HGPS cell (cell line): ENCODE results near the genes KCNQ4, FOXJ3 and ZMYND12.

DNA sequence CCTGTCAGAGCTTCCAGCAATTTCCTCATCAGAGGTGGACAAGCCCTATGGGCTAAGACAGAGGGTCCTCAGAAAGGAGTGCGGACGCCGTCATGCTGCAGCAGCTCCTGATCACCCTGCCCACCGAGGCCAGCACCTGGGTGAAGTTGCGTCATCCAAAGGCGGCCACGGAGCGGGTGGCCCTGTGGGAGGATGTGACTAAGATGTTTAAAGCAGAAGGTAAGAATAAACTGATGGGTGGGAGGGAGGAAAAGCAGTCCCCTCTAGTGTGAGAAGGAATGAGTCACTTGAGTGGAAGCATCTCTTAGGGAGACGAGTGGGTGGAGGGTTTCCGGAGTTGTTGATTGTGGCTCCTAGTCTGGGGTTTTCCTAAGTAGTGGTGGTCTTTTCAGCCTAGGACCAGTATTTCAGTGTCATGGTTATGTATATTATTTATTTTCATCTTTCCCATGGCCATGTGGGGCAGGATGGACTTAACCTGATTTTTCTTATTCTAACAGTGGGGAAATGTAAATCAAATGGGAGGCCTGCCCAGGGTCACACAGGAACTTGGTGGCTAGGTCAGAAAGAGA, 680 bp downstream of the ZFP69B start:
- RRBS = no CpG with 5 or more reads among the region's 10 CpGs

- RRBS = no CpG with 5 or more reads among the region's 3 CpGs
These were observed 20.1 kb downstream of the NFYC start for GRCh38 chr1:40711316-40712381.

- RRBS = 2% methylated on average over 23 of the region's 67 CpGs
These were observed at the start of gene KCNQ4 for GRCh38 chr1:40783594-40784043. KCNQ4 (plus strand) TSS chr1:40783787.

- RRBS = 11% methylated on average over 13 of the region's 53 CpGs
These were observed 18.7 kb downstream of the KCNQ4 start for GRCh38 chr1:40802168-40802809.

GRCh38 chr1:41002826-41003380, 18.6 kb downstream of the SLFNL1 start:
- RRBS = no CpG with 5 or more reads among the region's 9 CpGs

GRCh38 chr1:41023062-41024259, 1.9 kb upstream of the SLFNL1 start:
- RRBS = no CpG with 5 or more reads among the region's 10 CpGs

GRCh38 chr1:41043894-41044619, 22.5 kb upstream of the SLFNL1 start:
- RRBS = no CpG with 5 or more reads among the region's 5 CpGs

GRCh38 chr1:41045386-41046257, 24.1 kb upstream of the SLFNL1 start:
- RRBS = no CpG with 5 or more reads among the region's 9 CpGs

- RRBS = no CpG with 5 or more reads among the region's 10 CpGs
These were observed 25.0 kb upstream of the SLFNL1 start for GRCh38 chr1:41046354-41047076.

GRCh38 chr1:41241214-41241957, 720 bp downstream of the SCMH1 start:
- RRBS = 2% methylated on average over 45 of the region's 77 CpGs

DNA sequence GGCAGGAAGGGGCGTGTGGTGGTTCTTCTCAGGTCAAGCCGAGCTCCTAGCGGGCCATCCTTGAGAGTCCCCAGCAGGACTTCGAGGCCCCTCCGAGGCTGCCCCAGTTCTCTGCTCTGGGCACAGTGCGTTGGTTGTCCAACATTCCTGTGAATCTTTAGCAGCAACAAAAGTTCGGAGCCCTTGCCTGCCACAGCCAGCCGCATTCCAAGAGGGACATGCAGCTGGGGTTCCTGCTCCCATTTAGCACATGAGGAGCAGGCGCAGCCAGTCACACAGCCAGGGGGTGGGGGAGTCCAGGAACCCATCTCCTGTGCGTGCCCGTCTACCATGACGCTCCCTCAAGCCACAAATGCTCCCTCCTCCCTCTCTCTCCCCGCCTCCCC, 57.0 kb downstream of the EDN2 start:
- RRBS = no CpG with 5 or more reads among the region's 13 CpGs

DNA sequence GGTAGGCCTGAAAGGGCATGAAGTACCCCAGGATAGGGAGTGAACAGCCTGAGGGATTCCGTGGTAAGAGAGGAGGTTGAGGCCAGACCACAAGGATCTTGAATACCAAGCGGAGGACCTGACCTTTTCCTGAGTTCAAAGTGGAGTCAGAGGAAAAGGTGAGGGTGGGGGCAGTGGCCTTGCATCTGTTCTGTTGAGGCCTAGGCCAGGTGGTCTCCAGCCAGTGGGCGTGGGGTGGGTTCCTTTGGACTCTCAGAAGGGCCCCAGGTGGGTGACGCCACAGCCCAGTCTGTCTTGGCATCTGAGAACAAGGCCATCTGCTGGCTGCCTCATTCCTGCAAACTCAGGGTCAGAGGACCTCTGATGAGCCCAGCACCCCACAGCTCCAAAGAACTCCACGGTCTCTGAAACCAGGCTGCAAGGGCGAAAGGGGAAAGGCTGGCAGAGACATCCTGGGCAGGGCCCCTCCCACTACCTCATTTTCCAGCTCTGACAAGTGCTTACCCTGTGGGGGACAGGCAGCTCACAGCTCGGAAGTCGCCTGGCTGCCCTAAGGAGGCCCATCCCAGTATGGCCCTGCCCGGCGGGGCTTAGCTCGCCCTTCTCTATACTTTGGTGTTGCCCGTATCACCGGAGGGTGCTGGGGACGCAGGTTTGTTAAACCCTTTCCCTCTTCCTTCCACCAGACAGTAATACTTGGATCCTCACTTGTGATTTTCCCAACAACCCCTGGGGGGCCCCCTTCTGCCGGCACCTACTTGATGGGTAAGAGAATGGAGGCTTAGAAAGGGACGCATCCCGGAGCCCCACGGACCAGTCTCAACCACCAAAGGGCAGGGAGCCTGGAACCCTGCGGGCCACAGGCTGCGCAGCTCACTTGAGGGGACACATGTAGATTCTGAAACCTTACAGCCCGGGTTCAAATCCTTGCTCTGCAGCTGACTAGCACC, 10.8 kb upstream of the EDN2 start:
- RRBS = 75% methylated on average over 9 of the region's 21 CpGs

- RRBS = no CpG with 5 or more reads among the region's 3 CpGs
These were observed 15.1 kb upstream of the EDN2 start for GRCh38 chr1:41499563-41500063.

GRCh38 chr1:41661346-41662081, 177.0 kb upstream of the EDN2 start:
- RRBS = 2% methylated on average over 19 of the region's 48 CpGs

GRCh38 chr1:41853044-41853419, 65.7 kb downstream of the HIVEP3 start:
- RRBS = no CpG with 5 or more reads among the region's 2 CpGs

GRCh38 chr1:41955287-41956094, 36.8 kb upstream of the HIVEP3 start:
- RRBS = 0% methylated on average over 1 of the region's 8 CpGs

GRCh38 chr1:42168010-42168300, 3.4 kb upstream of the GUCA2A start:
- RRBS = no CpG with 5 or more reads among the region's 4 CpGs

DNA sequence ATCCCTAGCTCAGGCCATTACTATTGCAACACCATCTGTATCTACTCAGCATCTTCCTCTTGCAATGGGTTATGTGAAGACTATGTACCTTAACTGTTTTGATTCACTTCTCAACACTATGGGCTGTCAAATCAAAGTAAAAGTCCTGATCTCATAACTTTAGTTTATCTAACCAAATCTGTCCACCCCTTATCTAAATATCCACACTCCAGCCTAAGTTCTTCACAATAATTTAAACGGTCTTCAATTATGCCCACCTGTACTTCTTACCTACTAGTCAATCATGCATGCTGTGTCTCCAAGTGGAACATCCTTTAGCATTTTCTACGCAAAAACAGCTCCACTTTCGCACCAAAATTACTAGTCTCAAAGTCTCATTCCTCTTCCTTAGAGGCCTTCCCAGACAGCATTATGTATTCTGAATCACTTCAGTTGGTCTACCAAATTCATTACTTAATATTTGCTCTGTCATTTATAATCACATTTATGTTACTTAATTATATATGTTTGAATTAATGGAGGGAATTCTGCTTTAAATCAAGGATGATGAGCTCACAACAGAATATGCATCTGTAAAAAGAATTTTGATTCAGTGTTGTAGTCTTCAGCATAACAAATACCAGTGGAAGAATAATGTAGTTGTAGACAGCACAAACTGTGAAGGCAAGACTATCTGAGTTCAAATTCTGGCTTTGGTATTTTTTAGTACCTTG, 58.8 kb upstream of the GUCA2A start:
- RRBS = no CpG with 5 or more reads among the region's 3 CpGs

DNA sequence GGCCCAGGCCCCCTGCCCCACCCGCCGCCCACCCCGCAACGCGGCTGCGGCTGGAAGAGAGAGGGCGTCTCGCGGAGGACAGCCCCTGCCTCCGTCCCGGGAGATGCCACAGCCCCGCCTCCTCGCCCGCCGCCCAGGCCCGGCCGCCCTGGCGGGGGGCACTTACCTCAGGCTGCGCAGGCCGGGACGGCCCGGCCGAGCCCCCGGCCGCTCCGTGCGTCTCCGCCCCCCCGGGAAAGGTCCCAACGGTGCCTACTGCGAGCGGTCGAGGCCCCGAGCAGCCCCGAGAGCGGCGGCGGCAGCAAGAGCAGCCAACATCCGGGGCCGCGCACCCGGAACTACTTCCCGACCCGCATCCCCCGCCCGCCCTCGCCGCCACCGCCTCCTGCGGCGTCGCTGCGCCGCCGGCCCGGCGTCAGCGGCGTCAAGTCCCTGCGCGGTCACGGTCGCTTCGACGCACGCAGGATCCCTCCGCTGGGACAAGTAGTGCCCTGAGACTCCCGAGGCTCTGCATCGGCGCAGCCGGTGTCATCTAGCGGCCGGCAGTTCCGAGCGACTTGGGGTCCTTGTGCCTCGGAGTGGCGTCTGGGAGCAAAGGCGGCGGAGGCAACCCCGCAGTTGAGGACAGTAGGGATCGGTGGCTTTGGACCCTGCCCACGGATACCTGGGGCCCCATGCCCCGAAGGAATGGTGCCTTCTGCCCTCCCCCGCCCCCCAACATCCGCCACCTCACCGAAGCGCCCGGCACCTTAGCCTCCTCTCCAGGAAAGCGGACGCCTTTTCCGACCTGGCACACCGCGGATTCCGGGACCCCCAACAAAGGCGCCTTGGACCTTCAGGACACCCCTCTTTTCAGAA, at the start of gene FOXJ3:
TSS of gene FOXJ3 (minus strand) at position 343 of the 858 bp plus-strand sequence.
- RRBS = 2% methylated on average over 27 of the region's 95 CpGs

DNA sequence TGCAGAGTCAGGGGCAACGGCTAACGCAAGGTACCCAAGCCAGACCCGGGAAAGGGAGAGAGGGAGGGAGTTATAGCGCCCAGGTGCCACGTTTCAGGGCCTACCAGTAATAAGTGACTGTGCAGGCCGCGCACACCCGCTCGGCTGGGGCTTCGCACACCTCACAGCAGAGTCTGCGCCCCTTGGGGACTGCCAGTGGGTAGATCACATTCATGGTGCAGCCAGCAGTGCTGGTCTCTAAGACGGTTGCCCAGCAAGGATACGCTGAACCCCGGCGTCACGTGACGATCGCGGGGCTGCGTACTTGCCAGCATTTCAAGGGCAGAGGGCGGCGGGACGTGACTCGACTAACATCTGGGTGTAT, at the start of gene ZMYND12:
TSS of gene ZMYND12 (minus strand) at position 239 of the 364 bp plus-strand sequence.
- RRBS = no CpG with 5 or more reads among the region's 24 CpGs